Rectum (tissue), 1 donor: ENCODE data around the genes FMO1 and SUCO.

GRCh38 chr1:171248330-171248729 lies at the start of gene FMO1:
Gene FMO1, plus strand, starts transcription at chr1:171248494.
- PRO-cap, result no peak

GRCh38 chr1:171321581-171322206 lies 7.7 kb downstream of the FMO4 start:
- PRO-cap, result no peak

DNA sequence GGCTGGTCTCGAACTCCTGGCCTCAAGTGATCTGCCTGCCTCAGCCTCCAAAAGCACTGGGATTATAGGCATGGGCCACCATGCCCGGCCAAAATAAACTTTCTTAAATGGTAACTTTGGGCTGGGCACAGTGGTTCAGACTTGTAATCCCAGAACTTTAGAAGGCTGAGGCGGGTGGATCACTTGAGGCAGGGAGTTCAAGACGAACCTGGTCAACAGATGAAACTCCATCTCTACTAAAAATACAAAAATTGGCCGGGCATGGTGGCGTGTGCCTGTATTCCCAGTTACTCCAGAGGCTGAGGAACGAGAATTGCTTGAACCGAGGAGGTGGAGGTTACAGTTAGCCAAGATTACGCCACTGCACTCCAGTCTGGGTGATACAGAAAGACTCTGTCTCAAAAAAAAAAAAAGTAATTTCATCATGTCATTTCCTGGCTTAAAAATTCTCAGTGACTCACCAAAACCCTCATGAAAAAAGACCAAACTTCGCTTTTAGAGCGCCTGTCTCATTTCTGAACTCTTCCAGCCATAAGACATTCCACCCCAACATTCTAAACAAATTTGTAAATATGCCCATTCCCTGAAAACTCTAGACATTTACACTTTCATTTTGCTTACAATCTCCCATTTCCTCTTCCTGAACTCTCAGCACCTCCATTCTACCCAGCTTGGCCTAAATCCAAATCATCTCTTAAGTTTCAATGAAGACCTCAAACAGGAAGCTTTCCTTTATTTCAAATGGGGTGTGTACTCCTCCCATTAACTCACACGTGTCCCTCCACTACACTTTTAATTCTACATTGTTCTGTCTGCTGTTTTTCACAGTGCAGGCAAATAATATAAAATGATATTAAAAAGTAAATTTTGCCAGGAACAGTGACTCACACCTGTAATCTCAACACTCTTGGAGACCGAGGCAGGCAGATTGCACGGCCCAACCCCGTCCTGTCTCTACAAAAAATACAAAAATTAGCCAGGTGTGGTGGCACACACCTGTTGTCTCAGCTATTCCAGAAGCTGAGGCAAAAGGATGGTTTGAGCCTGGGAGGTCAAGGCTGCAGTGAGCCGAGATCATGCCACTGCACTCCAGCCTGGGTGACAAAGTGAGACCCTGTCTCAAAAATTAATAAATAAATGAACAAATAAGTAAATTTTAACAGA lies 50.4 kb upstream of the PRRC2C start:
- PRO-cap, result no peak

GRCh38 chr1:171484497-171484847 lies 858 bp upstream of the PRRC2C start:
- PRO-cap, result no peak

GRCh38 chr1:171484848-171485235 lies 488 bp upstream of the PRRC2C start:
- PRO-cap, result no peak

- PRO-cap, result no peak
Measured at GRCh38 chr1:171600252-171600818, 21.7 kb upstream of the MYOCOS start.

GRCh38 chr1:171653744-171654448 lies 1.4 kb upstream of the MYOC start:
- PRO-cap, result no peak

GRCh38 chr1:171742289-171742976 lies 568 bp upstream of the VAMP4 start:
- PRO-cap, result bidirectional peak, plus-strand start at chr1:171742425, minus-strand start at chr1:171742342; bidirectional peak, plus-strand start at chr1:171742684, minus-strand start at chr1:171742672; unidirectional peak, minus-strand start at chr1:171742728

- PRO-cap, result no peak
Measured at GRCh38 chr1:172185276-172185762, 235.2 kb upstream of the C1orf105 start.

GRCh38 chr1:172532718-172533736 lies at the start of gene SUCO:
Gene SUCO, plus strand, starts transcription at chr1:172533150.
- PRO-cap, result bidirectional peak, plus-strand start at chr1:172533172, minus-strand start at chr1:172532908; bidirectional peak, plus-strand start at chr1:172533421, minus-strand start at chr1:172533472

GRCh38 chr1:172626149-172626517 lies 32.8 kb upstream of the FASLG start:
- PRO-cap, result unidirectional peak, plus-strand start at chr1:172626402

DNA sequence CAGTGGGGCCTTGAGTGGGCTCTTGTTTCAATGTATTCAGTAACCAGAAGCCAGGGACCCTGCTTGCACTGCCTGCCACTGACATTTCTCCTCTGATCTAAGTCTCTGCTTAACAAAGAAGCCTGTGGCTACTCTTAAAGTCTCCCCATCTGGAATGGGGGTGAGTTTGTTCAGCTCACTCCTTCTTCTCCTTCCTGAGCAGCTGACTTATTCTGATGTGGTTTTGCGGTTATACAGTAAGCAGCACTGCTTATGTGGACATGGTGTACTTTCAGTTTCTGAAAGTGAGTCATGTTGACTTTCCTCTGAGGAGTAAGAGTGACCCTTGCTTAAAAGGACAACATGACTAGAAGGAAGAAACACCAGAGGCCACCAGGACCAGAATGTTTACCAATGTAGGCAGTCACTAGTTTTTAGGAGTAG lies 87.4 kb downstream of the FASLG start:
- PRO-cap, result bidirectional peak, plus-strand start at position 343 of the sequence, minus-strand start at position 156 of the sequence

DNA sequence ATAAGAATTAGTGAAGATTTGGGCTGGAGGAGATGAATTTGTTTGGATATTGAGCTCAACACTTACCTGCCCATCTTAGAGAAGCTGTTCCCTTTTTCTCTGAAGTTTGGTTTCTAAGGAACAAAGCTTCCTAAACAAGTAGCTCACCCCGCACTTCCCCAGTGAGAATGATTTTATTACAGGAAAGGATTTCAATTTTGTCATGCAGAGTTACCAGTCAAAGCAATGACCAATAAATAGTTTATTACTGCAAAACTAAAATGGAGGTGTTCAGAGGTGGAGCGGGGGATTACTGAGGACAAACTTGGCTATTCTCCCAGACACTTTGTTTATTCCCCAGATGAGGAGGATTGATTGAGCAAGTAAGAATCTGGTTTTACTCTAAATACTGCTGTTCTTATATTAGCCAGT lies 136.3 kb downstream of the TNFSF18 start:
- PRO-cap, result no peak

- PRO-cap, result no peak
Measured at GRCh38 chr1:172986587-172987207, 64.0 kb downstream of the TNFSF18 start.

GRCh38 chr1:173415494-173416175 lies 61.5 kb upstream of the PRDX6 start:
- PRO-cap, result no peak

- PRO-cap, result no peak
Measured at GRCh38 chr1:173443645-173444440, 33.3 kb upstream of the PRDX6 start.

- PRO-cap, result no peak
Measured at GRCh38 chr1:173451806-173452729, 25.1 kb upstream of the PRDX6 start.

DNA sequence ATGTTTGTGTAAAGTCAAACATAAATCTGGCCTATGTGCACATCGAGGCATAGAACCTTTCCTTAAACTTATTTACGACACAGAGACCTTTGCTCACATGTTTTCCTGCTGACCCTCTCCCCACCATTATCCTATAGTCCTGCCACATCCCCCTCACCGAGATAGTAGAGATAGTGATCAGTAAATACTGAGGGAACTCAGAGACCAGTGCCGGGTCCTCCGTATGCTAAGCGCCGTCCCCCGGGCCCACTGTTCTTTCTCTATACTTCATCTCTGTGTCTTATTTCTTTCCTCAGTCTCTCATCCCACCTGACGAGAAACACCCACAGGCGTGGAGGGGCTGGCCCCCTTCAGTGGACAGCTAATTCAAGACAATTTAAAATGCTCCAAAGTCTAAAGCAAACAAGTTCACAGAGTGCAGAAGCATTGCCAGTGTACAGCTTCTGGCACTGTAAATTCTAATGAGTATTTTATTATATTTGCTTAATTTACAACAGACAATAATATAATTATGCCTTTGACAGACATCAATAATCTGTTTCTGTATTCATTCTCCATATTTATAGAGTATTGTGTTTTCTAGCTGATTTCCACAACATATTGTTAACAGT lies 2.0 kb upstream of the PRDX6 start:
- PRO-cap, result bidirectional peak, plus-strand start at position 401 of the sequence, minus-strand start at position 251 of the sequence

DNA sequence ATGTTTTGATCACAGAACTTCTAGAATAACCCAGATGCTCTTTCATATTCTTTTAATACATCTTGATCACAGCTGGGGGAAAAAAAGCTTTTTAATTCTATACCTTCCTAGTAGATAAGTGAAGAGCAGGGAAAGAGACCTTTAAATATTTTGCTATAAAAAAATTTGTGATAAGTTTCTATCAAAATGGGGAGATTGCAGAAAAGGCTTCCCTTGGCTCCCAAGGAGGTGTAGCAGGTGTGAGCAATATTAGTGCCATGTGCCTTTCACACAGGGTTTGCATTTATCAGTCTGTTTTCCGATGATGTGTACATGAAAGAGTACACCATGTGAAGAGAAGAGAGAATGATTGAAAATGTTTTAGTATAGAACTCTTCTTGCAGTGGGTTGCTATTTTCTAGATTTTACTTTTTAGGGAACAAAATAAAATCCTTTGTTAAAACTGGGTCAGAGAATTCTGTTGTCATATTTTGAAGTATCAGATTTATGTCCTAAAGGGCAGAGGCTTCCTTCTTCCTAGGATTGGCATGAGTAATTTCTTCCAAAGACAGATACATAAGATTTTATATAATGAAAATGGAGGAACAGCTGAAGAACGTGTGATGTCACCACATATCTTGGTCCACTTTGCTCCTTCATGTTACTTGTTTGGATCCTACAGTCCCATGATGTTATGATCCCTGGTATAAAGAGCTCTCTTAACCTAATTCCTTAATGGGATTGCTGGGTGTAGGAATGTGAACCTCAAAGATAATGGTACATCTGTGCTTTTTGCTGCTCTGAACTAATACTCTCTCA lies 11.4 kb downstream of the PRDX6 start:
- PRO-cap, result no peak

DNA sequence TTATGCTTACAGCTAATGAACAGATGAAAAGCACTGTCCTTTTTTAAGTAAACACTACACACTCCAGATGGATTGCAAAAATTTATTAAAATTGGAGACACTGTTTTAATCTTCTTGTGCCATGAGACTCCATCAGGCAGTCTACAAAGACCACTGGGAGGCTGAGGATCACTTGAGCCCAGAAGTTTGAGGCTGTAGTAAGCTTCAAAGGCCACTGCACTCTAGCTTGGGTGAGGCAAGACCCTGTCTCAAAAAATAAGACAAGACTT lies 4.4 kb upstream of the ZBTB37 start:
- PRO-cap, result no peak